CMK (cell line): ENCODE measurements around a stretch of chr5.

DNA sequence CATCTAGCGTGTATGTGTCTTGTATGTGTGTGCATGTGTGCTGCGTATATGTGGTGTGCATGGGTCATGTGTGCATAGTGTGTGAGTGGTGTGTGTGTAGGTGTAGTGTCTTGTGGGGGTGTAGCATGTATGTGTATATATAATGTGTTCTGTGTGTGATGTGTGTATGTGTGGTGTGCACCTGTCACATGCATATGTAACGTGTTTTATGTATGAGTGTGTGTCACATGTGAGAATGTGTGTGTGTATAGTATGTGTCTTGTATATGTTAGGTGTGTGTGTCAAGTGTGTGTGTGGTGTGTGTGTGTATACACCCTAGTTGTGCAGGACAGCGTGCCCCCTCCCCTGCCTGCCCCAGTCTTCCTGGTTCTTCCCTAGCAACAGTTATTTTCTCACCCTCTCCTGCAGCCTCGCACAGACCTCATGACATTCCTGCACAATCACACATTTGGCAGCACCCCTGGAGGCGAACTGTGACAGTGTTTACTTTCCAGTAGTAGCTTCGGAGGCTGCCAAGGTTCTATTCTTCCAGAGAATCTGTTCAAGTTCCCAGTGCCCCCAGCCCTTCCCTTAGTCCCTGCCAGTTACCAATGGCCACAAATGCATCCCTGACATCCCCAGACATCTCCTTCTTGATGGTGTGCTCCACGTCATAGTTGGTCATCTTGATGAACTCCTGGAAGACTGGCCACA is 27.2 kb upstream of the TNIP1 start:
- RRBS, result no CpG with 5 or more reads among the region's 8 CpGs

DNA sequence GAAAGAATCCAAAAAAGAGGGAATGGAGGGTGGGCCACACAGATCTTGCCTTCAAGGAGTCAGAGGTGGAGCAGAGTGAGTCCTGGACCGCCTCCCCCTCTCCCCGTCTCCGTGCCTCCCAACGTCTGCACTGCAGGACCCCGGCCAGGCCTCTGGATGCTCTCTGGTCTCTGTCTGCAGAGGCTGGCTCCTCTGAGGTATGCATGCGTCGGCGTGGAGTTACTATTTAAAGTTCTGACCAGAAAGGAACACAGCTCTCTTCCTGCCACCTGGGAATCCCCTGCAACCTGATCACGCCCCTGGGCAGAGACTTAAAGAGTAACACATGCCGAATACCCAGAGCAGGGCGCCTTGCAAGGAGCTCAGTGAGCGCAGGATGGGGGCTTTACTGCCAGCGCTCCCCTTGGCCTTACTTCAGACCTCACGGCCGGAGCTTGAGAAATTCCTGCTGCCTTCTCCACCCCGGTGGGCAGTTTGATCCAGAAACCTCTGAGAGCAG is 16.0 kb downstream of the ANXA6 start:
- RRBS, result no CpG with 5 or more reads among the region's 16 CpGs

- RRBS, result 55% methylated on average over 1 of the region's 17 CpGs
Measured at GRCh38 chr5:151156894-151157408, 628 bp downstream of the ANXA6 start.

DNA sequence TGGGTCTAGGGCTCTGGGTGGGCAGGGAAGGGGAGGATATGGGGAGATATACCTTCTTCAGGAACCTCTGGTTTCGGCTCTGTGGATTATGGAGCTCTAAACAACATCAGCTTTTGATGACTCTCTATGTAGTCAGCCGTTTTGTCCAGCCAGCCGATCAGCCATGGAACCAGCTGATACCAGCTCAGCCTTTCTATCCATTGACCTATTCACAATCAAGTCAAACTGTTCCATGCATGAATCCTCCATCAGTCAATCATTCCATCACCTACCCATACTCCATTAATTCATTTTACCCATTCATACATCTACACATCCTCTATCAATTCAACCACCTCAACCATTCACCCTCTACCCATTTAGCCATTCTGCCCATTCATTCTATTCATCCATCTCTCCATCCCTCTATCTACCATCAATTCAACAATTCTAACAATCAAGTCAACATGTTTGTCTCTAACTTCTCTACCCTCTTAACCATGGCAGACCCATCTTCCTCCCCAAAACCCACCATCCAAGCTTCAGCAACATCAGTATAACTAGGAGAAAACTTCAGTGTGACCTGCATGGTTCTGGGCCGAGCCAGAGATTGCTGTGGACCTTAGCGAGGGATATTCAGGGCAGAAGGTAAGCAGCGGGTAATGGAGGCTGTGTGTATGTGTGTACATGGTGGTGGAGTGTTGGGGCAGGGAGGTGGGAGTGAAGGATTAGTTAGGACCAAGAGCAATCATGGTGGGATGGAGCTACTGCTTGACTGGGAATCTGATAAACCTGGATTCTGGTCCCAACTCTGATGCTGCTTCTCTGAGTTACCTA is 20.4 kb upstream of the ANXA6 start:
- RRBS, result no CpG with 5 or more reads among the region's 6 CpGs

GRCh38 chr5:151240924-151241252 is 12.1 kb upstream of the GM2A start:
- RRBS, result no CpG with 5 or more reads among the region's 1 CpG

DNA sequence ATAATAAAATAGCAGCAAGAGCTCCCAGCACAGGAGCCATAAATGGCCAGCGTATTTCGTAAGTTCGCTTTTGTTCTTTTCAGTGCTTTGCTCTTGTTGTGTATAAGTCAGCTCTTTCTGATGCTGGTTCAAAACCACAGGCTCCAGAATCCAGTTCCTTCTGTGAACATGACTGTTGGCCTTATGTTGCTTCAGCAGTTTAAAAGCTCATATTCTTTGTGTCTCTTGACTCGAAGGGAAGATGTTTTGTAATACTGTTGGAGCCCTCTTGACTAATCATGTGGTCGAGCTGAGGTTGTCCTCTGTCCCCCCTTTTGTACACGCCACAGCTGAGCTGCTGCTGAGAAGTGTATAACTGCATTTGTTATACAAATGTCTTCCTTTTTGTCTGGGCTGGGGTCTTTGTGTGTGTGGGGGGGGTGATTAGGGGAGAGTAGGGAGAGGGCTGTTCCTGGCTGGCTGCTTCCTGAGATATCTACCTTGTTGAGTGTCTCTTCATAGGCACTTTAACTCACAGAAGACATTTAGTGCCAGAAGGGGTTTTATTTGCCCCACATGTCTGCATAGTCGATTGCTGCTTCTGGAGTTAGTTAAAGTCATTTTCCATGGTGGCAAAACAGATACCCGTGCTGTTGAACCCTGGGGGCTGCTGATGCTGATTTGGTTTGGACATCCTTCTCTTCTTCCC is 35.8 kb downstream of the SLC36A1 start:
- RRBS, result no CpG with 5 or more reads among the region's 8 CpGs

DNA sequence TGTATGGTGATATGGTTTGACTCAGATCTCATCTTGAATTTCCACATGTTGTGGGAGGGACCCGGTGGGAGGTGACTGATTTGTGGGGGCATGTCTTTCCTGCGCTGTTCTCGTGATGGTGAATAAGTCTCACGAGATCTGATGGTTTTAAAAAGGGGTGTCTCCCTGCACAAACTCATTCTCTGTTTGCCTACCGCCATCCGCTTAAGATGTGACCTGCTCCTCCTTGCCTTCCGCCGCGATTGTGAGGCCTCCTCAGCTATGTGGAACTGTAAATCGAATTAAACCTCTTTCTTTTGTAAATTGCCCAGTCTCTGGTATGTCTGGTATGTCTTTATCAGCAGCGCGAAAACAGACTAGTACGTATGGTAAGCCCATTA is 48.6 kb downstream of the SLC36A1 start:
- RRBS, result no CpG with 5 or more reads among the region's 13 CpGs

DNA sequence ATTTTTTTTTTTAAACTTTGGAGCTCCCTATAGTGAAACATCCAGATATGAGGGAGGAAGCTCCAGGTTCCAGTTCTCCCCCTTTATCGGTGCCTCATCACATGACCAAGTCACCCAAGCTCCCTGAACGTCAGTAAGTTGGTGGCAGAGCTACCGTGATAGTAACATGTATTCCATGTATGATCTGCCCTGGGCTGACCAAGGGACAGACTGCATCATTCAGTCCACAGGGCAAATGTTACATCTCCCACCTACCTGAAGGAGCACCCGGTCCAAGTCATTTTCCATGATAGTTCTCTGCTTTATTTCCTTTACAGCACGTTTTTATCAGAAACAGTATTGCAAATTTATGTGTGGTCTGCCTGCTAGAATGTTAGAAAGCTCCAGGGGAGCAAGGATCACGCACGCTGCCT is 25.9 kb downstream of the SPARC start:
- RRBS, result no CpG with 5 or more reads among the region's 7 CpGs

DNA sequence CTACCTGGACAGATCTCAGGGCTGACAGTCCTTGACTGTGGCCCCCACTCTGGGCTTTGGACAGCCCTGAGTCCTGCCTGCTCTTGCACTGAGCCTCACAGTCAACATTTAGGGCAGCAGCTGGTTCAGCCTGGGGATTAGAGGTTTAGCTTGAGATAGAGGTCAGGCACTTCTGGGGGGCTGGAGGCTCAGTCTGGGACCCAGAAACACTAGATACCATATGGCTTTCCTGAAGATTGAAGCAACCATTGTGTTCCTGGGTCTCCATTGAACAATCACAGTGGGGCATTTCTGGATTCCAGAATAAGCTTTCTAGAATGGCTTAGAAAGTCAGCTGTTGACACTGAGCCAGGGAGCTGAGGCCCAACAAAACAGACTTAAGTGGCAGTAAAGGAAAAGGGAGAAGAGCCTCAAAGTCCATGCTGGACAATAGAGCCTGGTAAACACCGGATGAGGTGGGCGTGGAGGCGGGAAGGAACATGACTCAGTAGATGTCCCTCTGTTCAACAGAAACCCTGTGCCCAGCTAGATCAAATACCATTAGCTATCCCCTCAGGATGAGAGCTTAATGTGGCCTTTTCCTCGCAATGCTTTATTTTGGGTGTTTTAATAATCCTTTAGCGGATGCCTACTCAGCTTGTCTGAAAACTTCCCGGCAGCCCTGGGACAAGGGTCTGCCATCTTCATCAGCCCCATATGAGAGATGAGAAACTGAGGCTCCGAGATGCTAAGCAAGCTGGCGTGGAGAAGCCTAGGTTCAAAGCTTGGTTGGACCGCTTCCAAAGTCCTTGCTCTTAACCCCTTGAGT is 14.8 kb downstream of the SPARC start:
- RRBS, result no CpG with 5 or more reads among the region's 9 CpGs

DNA sequence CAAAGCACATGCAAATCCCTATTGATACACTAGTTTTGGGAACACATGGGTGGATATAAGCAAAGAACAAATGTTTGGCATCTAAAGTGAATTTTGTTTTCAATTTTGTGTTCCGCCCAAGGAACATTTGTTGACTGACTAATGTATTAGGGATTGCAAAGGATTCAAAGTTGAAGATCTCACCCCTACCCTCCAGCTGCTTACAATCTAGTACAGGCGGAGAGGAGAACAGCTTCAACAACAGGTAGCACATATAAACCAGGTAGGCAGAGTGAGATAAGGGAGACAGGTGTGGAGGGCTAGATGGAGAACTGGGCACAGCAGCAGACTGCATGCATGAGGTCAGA is 249.5 kb downstream of the GRIA1 start:
- RRBS, result no CpG with 5 or more reads among the region's 2 CpGs

- RRBS, result no CpG with 5 or more reads among the region's 4 CpGs
Measured at GRCh38 chr5:154027147-154027410, 11.6 kb downstream of the FAM114A2 start.

DNA sequence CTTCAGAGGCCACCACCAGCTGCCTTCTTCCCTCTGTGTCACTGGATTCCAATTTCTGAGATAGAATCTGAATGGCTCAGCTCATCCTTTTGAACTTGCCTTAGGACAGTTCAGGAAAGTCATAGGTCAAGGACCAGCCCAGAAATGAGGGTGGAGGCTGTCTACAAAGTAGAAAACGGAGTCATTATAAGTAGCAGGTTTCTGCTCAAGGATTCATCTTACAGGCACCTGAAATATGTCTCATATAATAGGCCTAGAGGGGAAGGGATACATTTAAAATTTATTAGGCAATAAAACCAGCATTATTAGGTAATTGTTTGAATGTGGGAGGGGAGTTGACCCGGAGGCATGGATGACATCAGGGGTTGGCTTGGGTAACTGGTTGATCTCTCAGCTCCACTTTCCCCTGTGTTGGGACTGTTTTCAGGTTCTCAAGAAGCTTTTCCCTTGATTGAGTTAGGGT is 11.9 kb upstream of the GALNT10 start:
- RRBS, result no CpG with 5 or more reads among the region's 2 CpGs

DNA sequence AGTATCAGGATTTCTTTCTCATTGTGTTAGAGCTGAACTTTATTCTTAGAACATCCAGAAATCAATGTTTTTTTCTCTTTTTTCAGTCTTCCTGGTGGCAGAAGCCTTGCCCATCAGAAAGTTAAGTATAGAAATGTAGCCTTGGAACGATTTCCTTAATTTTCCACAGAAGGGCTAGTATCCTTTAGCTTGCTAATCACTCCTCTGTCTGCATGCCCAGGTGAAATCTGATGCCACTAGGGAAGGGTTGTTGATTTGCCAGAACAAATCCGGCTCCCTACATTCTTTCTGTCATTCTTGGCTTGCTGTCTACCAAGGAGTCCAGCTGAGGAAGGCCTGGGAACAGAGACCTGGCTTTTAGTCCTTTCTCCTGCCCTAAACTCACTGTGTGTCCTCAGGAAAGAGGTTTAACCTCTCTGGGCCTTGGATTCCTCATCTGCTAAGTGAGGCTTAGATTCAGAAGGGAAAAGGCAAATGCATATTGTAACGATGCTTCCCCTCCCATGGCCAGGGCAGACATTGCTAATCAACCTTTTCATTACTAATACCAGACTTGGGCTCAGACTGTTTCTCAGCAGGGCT is 3.8 kb downstream of the GALNT10 start:
- RRBS, result no CpG with 5 or more reads among the region's 3 CpGs

- RRBS, result no CpG with 5 or more reads among the region's 13 CpGs
Measured at GRCh38 chr5:154202526-154203407, 12.2 kb downstream of the GALNT10 start.

- RRBS, result no CpG with 5 or more reads among the region's 3 CpGs
Measured at GRCh38 chr5:154453247-154453730, 7.5 kb downstream of the SAP30L start.

DNA sequence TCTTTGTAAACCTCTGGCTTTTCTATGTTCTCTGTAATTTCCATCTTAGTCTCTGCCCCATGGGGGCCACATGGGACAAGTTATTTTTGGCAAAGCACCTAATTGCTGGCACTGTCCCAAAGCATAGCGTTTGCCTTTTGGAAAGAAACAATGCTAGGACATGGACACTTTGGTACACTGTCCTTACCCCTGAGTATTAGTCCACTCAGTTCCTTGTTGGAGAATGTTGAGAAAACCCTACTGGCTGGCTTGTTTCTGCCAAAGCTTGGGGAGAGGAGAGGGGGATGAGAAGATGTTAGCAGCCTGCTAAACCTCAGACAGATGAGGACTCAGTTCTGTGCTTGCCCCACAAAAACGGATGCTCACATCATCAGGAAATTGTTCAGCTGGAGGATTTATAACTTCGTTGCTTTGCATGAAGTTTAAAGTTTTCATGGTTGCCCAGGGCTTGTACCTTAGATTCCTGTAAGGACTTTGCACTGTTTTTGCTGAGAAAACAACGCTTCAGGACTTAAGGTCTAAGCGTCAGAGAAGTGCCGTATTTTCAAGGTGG is 13.7 kb downstream of the SAP30L start:
- RRBS, result no CpG with 5 or more reads among the region's 6 CpGs

- RRBS, result under 1% methylated on average over 8 of the region's 14 CpGs
Measured at GRCh38 chr5:154756563-154756705, 1.3 kb downstream of the LARP1 start.

- RRBS, result 90% methylated on average over 2 of the region's 27 CpGs
Measured at GRCh38 chr5:154793814-154794396, 38.7 kb downstream of the LARP1 start.

DNA sequence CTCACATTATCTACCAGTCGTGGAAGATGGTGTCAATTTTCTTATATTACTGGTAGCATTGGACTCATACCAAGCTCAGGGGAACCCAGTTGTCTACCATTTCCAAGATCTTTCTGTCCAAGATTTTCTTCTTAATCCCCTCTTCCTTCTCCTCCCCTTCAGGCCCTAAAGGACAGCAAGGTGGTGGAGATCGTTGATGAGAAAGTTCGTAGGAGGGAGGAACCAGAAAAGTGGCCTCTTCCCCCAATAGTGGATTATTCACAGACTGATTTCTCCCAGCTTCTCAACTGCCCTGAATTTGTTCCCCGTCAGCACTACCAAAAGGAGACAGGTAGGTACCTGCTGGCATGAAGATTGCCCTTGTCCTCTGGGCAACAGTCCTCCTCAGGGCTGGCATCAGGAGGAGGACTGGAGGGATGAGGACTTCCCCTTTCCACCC is 44.3 kb downstream of the LARP1 start:
- RRBS, result no CpG with 5 or more reads among the region's 4 CpGs

DNA sequence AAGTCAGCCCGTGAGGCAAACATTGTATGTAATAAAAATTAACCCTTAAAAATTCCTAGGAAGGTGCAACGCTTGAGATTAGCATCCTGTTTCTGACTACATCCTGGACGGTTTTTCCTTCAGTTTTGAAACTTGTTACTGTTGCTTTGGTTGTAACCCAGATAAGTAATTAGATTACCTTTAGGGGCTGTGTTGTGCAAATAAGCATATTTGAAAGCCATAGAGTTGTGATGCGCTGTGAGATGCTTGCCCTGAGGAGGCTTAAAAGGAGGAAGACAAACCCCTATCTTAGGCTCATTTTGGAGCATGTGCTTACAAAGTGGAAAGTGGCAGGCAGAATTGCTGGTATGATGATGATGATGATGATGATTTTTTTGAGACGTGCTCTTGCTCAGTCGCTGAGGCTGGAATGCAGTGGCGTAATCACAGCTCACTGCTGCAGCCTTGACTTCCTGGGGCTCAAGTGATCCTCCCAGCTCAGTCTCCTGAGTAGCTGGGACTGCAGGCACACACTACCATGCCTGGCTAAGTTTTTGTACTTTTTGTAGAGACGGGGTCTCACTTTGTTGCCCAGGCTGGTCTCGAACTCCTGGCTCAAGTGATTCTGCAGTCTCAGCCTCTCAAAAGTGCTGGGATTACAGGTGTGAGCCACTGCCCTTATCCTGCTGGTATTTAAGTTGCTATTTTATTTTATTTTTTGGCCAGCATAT is 1.7 kb downstream of the CNOT8 start:
- RRBS, result no CpG with 5 or more reads among the region's 9 CpGs